Daoy (cell line): ENCODE results near the genes ZFYVE1 and VRTN.

- RAMPAGE, long total RNA, result start-site peak on the minus strand at chr14:73027071-73027132, 30 and 25 reads in 2 replicates
These were observed at the start of gene ZFYVE1 for GRCh38 chr14:73026523-73027579. TSS of gene ZFYVE1 (minus strand) at chr14:73027106.

GRCh38 chr14:73059407-73059685 is 1.0 kb downstream of the RBM25 start:
- RAMPAGE, long total RNA, result no peak

- RAMPAGE, long total RNA, result no peak
These were observed 27.3 kb downstream of the PSEN1 start for GRCh38 chr14:73163239-73164313.

DNA sequence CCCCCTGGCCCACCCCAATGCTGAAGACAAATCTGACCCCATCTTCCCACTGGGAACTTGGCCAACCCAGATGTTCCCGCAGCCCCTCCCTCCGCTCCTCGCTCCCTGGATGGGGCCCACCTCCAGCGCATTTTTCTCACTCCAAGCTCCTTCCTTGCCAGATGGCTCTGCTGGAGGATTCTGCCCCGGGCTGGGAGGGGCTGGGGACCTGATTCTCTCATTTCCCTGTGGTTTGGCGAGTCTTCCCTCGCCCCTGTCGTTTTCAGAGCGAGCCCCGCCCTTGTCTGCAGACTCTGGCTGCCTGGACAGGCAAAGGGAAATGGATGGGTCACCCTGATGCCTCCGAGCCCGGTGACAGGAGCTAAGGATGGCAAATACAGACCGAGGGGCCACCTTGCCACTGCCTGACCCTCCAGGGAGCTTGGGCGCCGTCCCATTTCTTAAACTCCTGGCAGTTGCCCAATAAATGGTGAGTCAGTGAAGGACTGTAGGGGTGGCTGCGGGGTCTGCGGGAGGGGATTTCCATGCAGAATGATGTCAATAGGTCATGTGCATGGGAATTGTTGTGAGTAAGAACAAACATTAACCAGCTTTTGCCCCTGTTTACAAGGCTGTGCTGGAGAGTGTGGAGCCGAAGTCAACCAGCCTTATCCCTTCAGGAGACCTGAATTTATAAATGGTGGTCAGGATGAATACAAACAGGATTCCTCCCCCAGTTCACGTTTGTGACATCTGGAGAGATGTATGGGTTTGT is 9.0 kb upstream of the PAPLN start:
- RAMPAGE, long total RNA, result no peak

DNA sequence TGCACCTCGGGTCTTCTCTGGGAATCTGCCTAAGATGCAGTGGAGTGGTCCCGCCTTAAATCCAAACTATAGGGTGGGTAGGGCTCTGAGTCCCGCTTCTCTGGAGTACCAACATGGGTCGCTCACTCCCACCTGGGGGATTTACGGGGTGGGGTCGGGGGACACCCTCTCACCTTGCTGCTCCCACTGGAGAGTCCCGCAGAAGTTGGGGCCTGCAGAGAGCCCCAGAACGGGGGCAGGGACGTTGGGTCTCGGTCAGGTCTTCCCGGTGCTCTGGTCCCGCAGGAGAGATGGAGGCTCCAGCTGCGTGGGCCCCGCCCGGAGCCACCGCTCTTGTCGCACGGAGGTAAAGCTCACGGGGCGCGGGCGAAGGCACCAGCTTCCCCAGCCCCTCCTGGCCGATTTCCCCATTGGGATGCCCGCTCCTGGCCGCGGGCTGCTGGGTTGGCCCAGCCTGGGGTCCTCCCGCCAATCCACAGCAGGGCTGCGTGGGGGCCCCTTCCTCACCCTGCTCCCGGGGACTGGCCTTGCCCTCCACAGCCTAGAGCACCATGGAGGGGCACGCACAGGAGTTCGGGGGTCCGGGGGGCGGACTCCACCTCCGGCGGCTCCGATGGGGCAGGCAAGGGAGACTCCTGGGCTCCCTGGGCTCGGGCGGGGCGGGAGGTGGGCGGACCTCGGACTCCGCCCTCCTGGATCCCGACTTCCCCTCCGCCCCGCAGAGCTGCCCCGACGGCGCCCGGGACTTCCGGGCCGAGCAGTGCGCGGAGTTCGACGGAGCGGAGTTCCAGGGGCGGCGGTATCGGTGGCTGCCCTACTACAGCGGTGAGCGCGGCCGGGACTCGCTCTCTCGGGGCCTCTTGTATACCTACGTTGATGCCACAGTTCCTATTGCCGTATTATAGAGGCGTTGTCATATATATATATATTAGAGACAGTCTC is 8.3 kb downstream of the PAPLN start:
- RAMPAGE, long total RNA, result no peak

GRCh38 chr14:73633368-73634198 is 11.2 kb upstream of the DNAL1 start:
- RAMPAGE, long total RNA, result no peak

GRCh38 chr14:73754817-73755968 is 4.9 kb downstream of the MIDEAS start:
- RAMPAGE, long total RNA, result no peak

DNA sequence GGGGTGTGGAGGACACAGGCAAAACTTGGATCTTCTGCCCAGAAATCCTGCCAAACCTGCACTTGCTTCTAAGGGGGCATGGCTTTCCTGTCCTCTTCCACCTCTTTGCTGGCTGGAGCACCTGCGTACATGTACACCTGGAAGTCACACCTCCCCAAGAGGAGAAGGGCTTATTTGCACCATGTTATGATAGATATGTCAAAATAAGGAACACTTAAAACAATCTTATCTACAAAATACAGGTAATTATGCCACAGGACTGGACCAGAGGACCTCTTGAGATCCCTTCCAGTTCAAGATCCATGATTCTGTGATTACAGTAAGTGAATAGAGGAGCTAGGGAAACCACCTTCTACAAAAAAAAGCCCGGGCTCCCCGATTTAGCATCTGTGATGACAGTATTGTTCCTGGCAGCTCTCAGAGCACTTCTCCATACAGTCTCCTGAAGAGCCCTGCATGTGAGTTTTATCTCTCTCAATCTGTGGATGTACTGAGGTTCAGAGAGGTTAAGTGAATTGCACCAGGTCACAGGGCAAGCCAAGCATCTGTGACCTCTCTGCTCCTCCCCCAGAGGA is 1.3 kb upstream of the MIDEAS start:
- RAMPAGE, long total RNA, result no peak

DNA sequence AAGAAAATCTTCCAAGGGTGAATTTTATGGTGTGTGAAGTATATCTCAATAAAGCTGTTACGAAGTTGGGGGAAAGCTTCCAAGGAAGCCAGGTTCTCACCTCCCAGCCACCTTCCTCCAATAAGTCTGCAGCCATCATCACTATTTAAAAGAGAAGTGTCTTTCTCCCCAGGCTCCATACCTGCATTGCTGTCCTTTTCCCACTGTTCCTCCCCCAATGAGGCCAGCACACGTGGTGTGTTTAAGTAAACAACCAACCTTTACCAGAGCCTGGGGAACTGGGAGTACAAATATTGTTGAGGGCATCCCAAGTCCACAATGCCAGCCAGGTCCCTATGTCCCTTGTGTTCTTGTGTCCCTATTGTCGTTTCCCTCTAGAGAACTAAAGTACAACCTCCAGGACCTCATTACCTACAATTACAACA is 3.3 kb upstream of the MIDEAS start:
- RAMPAGE, long total RNA, result no peak

- RAMPAGE, long total RNA, result no peak
These were observed 11.7 kb upstream of the MIDEAS start for GRCh38 chr14:73771822-73772245.

DNA sequence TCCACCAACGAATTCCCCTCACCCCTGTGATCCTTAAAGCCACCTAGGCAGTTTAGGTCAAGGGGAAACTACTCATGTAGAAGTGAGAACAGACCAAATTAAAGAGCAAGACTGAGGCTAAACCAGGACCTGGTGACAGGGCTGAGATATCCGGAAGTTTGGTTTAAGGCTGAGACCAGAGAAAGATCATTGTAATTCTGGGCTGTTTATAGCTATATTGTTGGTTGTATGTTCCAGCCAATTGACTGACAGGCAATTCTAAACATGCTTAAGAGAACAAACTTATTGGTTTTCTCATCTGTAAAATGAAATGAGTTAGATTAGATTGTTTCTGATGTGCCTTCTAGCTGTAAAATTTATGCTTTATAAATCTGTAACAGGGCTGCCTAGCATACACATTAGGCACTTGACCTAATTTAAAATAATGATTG is 37.5 kb upstream of the MIDEAS start:
- RAMPAGE, long total RNA, result no peak

DNA sequence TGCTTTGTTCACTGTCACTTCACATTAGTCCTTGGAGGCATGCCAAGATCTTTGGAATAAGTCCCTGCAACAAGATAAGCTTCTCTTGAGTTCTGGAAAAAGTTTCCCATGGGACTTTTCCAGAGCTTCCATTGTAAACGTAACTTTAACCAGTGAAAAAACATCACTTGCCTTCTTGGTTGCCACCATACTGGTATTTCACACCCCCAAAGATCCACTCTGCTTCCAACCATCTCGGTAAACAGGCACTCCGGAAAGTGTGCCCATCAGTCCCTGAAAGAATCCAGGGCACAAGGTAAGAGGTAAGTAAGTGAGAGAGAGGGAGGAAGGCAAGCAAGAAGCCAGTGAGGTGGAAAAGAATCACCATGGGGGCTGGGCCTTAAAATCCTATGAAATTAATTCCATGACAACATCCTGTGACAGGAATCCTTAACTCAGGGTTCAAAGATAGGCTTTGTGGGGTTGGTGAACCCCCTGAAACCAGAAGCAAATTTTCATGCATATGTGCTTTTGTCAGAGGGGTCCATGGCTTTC is 23.7 kb downstream of the COQ6 start:
- RAMPAGE, long total RNA, result no peak

GRCh38 chr14:74089081-74089457 is 4.3 kb downstream of the LIN52 start:
- RAMPAGE, long total RNA, result no peak

- RAMPAGE, long total RNA, result no peak
These were observed 18.3 kb downstream of the VSX2 start for GRCh38 chr14:74257265-74258255.

DNA sequence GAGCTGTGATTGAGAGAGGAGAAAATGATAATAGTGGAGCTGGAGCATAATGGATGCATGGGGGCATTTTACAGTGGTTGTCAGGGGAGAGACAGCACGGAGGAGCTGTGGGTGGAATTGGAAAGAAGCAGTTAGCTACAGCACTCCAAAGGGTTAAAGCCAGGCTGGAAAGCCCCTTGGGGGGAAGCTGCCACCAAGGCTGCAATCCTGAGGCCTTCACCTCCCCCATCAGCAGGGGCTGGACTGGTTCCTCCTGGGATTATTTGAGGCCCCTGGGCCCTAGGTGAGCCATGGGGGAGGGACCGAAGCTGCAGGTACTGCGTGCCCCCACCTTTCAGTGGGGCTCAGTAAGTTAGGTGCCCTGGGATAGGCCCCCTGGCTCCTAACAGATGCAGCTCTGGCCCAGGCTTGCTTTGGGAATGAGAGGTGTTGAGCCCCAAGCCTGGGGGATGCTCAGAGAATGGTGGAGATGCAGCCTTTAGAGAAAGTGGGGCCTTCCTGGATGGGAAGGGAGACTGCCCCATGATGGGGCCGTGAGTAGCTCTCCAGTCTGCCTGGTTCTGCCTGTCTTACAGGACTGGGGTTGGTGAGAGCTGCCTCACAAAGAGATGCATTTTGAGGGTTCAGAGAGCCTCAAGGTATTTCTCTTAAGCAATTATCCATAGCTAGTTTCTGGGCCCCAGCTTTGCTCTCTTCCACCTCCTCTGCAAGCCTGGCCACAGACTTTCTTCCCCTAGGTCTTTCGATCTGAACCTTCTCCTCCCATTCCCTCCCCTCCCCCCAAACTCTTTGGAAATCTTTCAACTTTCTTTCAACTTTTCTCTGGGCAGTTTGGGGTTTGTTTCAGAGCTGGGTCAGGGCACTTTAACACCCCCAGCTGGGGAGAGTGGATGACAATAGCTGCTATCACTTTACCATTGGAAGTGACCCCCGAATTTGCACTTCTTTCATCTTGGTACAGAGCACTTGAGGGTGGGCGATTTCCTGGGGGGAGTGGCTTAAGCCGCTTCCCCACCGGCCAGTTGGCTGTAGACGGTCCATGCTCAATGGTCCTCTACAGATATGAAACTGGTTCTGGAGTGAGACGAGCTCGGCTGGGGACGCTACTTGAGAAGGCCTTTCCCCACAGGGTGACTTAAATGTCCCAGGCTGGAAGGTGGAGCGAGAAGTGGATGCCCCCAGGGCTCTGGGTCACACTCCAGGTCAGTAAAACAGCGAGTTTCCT is at the start of gene VRTN:
Gene VRTN, plus strand, starts transcription at position 1,021 of the 1,225 bp plus-strand sequence.
- RAMPAGE, long total RNA, result no peak

- RAMPAGE, long total RNA, result no peak
These were observed 464 bp downstream of the ISCA2 start for GRCh38 chr14:74493905-74494552.

DNA sequence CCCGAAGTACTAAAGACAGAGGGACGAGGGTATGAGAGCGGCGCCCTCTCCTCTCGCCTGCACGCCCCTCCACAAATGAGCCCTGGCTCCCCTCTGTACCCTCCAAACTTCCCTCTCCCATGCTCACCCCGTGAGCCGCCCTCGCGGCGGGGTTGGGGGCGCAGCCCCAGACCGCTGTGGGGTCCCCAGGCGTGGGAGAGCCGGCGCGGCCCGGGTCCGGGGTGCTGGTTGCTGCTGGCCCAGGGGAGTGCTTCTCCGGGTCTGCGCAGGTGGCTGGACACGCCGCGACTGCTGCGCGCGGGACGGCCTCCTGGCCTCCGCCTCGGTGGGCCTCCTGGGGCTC is 742 bp downstream of the LTBP2 start:
- RAMPAGE, long total RNA, result no peak

DNA sequence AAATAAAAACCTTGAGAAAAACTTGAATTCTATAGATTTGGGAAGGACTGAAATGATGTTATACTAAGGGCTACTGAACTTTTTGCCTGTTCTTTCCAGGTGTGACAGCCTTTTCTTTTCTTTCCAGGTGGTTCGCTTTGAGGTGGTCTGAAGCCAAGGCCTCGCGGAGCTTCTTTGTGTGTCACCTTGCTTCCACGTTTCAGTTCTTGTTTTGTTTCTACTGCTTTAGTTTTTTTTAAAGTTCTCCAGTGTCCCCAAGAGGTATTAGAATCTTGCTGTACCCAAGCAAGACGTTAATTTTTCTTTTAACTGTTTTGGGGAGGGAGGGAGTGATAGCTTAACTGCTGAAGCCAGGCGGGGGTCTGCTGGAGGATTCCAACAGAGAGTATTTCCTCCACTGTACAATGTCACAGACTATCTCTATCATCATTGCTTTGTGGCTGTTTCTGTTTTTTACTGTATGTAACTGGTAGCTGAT is 40.3 kb downstream of the PROX2 start:
- RAMPAGE, long total RNA, result no peak

DNA sequence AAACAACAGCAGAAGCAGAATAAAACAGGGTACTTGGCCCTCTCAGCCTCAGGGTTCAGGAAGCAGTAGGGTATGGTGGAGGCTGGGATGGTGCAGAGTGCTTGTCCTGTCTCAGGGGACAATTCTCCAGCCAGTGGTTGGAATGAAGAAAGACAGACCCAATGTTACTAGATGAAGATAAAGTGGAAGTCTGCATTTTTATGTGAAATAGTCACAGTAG is 32.4 kb downstream of the PROX2 start:
- RAMPAGE, long total RNA, result no peak

DNA sequence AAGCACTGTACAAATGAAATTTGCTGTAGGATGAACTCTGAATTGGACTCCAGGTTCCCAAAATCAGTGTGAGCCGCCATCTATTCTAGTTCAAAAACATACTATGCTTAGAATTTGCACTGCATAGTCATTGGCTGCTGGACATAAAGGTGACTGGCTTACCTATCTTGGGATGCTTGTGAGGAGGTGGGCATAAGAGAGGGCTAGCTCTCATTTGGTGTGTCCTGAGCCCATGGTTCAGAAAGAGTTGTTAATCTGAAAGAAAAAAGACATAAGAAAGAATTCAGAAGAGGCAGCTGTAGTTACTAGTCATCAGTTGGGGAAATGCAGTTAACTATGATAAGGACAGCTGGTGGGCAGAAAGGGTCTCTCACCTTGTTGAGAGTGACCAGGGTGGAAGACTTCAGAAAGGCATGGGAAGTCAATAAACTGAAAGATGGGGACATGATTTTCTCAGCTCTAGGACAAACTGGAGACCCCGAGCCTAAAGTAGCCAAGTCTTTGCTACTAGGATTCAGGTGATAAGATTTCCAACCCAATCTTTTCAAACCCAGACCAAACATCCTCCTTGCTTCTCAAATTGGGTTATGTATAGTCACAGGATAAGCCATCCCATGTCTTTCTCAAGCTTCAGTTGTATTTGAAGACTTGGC is 3.0 kb downstream of the DLST start:
- RAMPAGE, long total RNA, result no peak